ENCODE measurements around a stretch of chr6.

- PRO-cap: no peak
These were observed 10.8 kb downstream of the BACH2 start for GRCh38 chr6:90285544-90286576.

- PRO-cap: no peak
These were observed 540 bp upstream of the BACH2 start for GRCh38 chr6:90297236-90297530.

DNA sequence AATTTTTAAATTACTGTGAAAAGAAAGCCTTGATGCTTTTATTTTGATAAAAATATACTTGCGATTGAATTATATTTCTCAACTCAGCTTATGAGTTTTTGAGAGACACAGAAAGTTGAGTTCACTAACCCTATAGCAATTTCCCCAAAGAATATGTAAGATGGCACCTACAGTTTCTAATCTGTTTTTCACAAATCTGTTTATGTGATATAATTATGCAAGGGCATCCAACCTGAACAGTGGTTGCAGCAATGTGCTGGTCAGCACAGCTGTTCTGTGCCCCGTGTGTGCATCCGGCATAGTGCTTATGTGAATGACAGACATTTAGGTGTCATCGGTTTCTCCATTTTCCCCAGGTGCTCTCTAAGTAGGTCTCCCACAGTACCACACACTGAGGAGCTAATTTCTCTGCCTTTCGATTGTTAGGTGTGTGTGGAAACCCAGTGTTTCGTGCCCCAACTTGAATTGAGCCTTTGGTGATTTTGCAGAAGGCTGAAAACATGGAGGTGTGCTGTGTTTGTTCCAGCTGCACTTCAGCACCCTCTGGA, 7.7 kb upstream of the BACH2 start:
- PRO-cap: bidirectional peak, plus-strand start at position 334 of the sequence, minus-strand start at position 306 of the sequence

GRCh38 chr6:90413620-90414419, 117.2 kb upstream of the BACH2 start:
- PRO-cap: bidirectional peak, plus-strand start at chr6:90414070, minus-strand start at chr6:90414072

GRCh38 chr6:90461322-90461728, 125.5 kb downstream of the MAP3K7 start:
- PRO-cap: no peak

GRCh38 chr6:90496656-90496945, 90.3 kb downstream of the MAP3K7 start:
- PRO-cap: no peak

DNA sequence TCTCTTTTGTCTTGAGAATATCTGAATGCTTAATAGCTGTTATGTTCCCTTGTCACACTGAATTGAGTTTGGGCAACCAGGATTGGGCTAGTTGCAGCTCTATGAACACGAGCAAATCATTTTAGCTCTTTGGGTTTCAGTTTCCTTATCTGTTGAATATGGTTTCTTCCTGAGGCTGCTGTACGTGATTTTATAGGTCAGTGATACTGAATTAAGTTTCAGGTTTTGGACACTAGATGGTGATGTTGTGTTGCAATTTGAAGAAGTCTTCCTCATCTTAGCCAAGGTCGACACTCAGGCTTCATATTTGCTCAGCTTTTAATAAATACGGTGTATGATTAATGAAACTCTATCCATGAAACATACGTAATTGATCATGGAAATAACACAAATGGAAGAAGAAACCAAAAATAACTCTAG, 353.9 kb upstream of the MAP3K7 start:
- PRO-cap: no peak

GRCh38 chr6:92296601-92296938, 1122.8 kb downstream of the EPHA7 start:
- PRO-cap: no peak

DNA sequence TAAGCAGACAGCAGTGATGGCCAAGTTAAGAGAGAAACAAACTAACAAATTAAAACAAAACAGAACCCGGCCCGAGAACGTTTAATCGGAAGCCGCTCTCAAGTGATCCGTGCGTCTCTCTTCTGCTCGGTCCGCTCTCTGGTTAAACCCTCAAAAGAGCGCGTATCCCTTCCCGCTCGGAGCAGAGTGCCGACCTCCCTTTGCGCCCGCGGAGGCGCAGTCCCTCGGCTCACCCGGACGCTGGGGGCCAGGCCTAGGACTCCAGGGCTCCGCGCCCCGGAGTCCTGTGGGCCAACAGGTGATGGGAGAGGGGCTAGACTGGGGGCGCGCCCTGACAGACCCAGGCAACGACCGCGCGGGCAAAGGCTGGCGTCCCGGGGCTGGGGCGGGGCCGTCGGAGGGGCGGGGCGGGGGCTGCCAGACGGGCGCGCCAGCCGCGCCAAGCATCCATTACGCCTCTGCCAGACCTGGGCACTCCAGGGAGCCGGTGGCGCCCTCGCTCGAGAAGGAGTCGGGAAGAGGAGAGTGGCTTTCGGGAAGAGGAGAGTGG, 2.8 kb downstream of the EPHA7 start:
- PRO-cap: no peak

DNA sequence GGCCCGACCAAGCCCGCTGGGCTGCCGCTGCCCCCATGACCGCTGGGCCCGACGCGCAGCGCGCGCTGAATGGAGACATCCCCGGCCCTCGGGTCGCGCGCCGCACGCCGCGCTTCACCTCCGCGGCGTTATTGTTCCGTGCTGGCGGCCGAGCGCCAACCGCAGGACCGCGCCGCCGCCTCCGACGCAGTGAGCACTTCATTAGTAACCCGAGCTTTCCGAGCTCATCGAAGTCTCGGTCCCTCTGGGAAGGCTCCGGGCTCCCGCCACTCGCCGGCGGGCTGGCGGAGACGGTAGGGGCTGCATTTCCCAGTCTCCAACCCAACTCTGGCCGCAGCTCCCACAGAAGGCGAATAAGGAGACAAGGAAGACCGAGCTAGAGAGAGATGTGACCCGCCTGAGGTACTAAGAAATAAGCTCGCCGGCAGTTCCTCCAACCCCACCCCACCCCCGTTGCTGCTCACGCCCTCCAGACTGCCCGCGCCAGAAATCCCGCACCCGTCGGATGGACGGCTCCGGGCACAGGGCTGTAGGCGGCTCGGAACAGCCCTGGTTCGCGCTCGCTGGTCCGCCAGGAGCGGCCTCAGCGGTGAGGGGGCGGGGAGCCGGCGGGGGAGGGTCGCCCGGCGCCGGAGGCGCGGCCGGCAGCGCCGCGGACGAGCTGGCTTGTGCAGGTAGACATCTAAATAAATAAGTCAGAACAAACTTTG, 686 bp downstream of the EPHA7 start:
- PRO-cap: no peak

GRCh38 chr6:94613545-94614031, 963.7 kb upstream of the MANEA start:
- PRO-cap: no peak

- PRO-cap: no peak
These were observed 58.0 kb upstream of the MANEA start for GRCh38 chr6:95519081-95520054.

DNA sequence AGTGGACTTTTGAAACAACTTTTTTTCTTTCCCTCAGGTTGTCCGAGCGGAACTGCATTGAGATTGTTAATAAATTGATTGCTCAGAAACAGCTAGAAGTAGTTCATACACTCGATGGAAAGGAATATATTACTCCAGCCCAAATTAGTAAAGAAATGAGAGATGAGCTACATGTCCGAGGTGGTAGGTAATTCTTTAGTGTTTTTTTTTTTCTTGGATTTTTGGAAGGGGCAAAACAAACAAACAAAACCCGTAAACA, 1.4 kb downstream of the UFL1 start:
- PRO-cap: no peak

GRCh38 chr6:96897261-96897601, 460 bp downstream of the NDUFAF4 start:
- PRO-cap: bidirectional peak, plus-strand start at chr6:96897500, minus-strand start at chr6:96897427

DNA sequence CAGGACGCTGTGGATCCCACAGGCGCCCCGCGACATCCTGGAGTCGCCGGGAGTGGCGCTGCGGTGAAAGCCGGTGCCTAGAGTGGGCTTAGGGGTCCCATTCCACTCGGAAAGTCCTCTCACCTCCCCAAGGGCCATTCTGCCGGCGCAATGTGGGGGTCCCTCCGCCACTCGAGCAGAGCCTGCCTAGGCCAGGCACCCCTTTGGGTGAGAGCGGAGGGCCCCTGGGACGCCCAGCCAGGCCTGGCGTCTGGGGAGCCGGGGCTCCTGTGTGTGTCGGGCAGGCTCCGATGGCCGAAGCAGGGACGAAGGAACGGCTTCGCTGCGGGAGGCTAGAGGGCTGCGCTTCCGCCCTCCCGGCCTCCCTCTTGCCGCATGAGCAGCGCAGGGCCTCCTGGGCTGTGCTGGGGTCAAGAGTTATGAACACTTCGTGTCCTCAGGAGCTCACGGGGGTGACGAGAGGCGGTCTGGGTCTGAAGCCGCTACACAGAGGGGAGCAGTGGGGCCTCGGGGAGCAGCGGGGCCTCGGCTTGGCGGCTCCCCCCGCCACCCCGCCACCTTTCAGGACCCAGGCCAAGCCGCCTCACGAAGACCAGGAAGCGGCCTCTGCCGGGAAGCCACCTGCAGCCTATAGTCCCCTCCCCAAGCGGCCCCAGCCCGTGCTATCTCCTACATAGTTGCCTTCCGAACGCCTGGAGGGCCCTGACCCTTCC, 13.6 kb downstream of the POU3F2 start:
- PRO-cap: no peak

- PRO-cap: no peak
These were observed 344 bp upstream of the FAXC start for GRCh38 chr6:99349717-99350318.

DNA sequence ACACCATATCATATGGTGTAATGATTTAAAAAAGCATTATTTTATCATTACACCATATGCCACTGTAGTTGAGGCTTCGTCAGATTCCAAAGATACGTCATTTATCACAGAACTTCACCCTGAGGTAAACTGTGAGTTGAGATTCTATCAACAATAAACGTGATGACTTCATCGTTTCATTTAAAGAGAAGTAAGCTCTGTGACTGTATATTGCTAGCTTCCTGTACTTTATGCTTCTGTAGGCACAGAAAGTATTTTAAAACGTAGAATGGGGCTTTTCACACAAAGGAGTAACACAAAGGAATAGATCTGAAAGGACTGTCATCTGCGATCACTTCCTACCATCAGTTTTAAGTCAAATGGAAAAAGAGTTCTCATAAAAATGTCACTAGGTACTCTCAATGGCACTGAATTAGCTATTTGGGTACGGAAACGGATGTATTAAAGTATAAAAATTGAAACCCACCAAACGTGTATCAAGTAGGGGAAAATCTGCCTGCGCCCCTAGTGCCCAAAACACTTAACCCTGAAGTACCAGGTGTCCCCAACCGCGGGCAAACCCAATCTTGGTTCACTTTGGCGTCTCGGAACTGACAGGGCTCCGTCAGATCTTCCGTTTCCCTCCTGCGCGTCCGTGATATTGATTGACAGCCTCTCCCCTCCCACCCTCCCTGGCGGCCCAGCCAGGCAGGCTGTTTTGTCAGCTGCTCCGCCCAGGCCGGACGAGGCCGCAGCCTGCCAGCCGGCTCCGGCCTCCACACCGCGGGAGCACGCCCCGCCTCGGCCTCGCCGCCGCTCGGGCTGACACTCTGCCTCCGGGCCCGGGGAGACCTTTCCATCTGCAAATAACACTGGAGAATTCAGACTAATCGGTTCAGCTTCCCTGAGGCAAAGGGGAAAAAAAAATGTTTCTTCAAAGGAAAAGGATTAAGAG, 234.6 kb upstream of the MCHR2 start:
- PRO-cap: bidirectional peak, plus-strand start at position 758 of the sequence, minus-strand start at position 592 of the sequence

GRCh38 chr6:100393300-100393924, 71.3 kb downstream of the SIM1 start:
- PRO-cap: unidirectional peak, plus-strand start at chr6:100393721

GRCh38 chr6:103454704-103454966, 1405.1 kb downstream of the HACE1 start:
- PRO-cap: no peak

- PRO-cap: no peak
These were observed 1.1 kb upstream of the LIN28B start for GRCh38 chr6:104955861-104956060.

All from pulmonary lymph node (tissue), 1 donor.